Mesenchymal stem cell of the bone marrow (primary cell): ENCODE data around the gene CFAP70.

DNA sequence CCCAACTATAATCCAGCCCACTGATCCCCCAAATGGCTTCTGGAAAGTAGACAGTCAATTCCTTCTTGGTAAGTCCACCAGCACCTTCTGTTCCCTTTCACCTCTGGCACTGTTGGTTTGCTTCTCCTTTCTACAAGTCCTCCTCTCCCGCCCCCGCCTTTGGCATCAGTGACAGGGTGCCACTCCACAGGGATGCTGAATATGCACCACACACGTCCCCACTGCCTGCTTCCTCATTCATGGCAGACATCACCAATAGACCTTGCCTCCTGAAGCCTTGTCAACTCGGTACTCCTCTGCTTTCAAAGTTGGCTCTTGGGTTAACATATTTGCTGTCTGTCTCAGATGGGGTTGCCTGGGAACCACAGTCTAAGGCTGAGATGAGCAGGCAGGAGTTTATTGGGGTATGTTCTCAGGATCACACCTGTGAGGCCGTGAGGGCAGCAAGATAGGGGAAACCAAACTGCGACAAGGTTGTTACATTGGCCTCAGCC lies 7.2 kb upstream of the PSAP start:
- CAGE, long polyA plus RNA: no peak

DNA sequence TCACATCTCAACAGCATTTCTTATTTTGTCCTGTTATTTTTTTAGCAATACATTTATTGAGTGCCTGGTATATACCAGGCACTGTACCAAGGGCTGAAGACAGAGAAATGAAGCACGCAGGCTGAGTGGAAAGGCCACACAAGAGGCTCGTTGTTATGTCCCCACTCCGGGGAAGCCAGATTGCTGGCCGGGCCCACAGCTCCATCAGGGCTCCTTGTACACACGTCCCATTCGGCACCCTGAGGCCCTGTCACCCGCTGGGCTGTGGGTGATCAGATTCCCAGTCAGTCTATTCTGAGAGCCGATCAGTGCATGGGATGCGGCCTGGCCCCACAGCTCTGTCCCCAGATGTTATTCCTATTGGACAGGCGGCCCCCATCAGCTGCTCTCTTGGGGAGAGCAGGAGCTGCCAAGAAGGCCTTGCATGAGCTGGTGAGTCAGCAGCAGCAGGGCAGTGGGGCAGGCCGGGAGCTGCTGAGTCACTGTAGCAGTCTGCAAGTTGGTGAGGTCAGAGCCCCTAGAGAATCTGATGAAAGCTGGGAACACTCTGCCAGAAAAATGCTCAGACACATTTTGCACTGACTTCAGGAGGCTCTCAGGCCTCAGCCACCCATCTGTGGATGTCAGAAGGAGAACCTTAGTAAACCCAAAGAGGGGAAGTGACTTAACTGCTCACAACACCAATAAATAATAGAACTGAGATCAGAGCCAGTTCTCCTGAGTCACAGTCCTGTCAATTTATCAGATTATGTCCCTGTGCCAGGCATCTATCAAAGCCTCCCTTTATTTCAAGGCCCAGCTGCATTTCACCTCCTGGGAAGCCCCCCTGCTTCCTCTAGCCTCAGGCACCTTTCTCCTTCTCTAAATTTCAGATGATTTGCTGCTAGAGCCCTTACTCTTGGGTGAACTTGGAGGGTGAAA lies 9.4 kb upstream of the PSAP start:
- CAGE, long polyA plus RNA: no peak

GRCh38 chr10:71868069-71868794 lies 17.2 kb upstream of the PSAP start:
- CAGE, long polyA plus RNA: no peak

DNA sequence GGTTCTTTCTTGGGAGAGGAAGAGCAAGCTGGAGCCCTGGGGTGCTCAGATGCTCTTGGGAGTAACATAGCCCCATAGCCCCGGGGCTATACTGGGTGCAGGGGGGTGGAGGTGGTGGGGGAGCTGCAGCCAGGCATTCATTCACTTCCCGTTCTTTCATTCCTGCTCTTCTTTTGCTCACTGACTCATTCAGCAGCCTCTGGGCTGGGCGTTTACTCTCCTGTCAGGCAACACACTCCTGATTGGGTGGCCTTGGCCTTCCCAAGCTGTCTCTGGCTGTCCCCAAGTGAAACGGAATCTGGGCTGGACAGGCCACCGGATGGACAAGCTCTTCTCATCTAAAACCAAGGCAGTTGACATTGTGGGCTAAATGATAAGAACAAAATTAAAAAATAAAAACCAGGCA lies 34.6 kb downstream of the CHST3 start:
- CAGE, long polyA plus RNA: no peak

GRCh38 chr10:72063595-72064358 lies 24.6 kb downstream of the SPOCK2 start:
- CAGE, long polyA plus RNA: no peak

GRCh38 chr10:72067628-72068276 lies 20.6 kb downstream of the SPOCK2 start:
- CAGE, long polyA plus RNA: no peak

- CAGE, long polyA plus RNA: no peak
Observed at GRCh38 chr10:72254403-72254944, 19.2 kb upstream of the DDIT4 start.

DNA sequence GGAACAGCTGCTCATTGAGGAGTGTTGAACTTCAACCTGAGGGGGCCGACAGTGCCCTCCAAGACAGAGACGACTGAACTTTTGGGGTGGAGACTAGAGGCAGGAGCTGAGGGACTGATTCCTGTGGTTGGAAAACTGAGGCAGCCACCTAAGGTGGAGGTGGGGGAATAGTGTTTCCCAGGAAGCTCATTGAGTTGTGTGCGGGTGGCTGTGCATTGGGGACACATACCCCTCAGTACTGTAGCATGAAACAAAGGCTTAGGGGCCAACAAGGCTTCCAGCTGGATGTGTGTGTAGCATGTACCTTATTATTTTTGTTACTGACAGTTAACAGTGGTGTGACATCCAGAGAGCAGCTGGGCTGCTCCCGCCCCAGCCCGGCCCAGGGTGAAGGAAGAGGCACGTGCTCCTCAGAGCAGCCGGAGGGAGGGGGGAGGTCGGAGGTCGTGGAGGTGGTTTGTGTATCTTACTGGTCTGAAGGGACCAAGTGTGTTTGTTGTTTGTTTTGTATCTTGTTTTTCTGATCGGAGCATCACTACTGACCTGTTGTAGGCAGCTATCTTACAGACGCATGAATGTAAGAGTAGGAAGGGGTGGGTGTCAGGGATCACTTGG lies 1.5 kb downstream of the DDIT4 start:
- CAGE, long polyA plus RNA: no peak

- CAGE, long polyA plus RNA: no peak
Observed at GRCh38 chr10:72277159-72277263, 3.3 kb downstream of the DDIT4 start.

DNA sequence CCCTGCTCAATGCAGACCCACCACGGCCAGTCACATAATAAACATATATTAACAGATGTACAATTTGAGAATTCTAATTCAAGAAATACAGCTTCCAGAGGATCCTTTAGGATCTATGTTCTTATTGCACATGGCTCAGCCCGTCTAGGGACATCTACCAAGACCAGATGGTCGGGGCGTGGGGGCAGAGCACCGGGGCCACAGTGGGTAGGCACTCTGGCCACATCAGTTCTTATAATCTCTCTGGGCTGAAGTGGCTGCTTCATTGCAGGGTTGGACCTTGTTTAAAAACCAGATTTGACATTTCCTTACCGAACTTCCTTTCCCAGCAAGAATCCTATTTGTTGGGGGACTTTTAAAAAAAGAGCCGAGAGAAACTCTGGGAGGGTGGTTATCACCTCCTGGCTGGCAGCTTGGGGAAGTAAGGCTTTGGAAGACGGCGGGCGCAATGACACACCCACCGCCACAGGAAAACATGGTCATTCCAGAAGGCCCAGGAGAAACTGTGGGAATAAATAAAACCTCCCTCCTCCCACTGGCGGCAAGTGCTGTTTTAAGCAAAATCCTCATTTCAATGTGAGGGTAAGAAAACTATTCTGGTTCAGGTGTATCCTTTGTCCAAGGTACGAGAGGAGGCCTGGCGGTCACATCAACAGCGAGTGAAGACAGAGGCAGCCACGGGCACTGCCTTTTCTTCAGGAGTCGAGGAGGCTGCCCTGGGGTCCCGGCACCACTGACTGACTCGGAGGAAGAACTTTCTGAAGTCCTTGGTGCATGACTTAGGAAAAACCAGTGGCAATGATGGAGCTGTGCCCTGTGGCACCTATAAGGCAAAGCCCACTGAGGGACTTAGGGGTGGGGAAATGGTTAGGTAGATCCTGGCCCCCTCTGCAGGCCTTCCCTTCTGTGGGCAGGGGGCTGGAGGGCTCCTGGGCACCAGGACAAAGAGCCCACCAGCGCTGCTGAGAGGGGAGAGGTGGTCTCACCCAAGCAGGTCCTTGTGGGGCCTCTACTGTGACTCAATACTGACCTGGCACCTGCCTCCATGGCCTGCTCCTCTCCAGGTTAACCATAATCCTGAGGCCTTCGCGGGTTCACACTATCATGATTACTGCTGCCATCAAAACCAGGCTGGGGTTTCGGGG lies 21.5 kb downstream of the DNAJB12 start:
- CAGE, long polyA plus RNA: no peak

- CAGE, long polyA plus RNA: no peak
Observed at GRCh38 chr10:72693039-72693199, 976 bp downstream of the MCU start.

DNA sequence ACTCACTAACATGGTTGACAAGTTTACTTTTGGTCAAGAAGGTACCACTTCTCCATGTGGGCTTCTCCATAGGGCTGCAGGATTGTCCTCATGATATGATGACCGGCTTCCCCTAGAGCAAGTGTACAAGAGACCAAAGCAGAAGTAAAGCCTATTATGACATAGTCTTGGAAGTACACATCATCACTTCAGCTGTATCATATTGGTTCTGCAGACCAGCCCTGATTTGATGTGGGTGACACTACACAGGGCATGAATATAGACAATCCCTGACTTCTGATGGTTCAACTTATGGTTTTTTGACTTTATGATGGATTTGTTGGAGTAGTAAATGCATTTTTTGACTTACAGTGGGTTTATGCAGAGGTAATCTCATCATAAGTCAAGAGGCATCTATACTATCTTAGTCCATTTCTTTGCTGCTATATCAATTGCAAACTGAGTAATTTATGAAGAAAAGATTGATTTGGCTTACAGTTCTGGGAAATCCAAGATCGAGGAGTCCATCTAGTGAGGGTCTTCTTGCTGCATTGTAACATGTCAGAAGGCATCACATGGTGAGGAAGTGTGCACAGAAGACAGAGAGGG lies 45.6 kb upstream of the OIT3 start:
- CAGE, long polyA plus RNA: no peak

DNA sequence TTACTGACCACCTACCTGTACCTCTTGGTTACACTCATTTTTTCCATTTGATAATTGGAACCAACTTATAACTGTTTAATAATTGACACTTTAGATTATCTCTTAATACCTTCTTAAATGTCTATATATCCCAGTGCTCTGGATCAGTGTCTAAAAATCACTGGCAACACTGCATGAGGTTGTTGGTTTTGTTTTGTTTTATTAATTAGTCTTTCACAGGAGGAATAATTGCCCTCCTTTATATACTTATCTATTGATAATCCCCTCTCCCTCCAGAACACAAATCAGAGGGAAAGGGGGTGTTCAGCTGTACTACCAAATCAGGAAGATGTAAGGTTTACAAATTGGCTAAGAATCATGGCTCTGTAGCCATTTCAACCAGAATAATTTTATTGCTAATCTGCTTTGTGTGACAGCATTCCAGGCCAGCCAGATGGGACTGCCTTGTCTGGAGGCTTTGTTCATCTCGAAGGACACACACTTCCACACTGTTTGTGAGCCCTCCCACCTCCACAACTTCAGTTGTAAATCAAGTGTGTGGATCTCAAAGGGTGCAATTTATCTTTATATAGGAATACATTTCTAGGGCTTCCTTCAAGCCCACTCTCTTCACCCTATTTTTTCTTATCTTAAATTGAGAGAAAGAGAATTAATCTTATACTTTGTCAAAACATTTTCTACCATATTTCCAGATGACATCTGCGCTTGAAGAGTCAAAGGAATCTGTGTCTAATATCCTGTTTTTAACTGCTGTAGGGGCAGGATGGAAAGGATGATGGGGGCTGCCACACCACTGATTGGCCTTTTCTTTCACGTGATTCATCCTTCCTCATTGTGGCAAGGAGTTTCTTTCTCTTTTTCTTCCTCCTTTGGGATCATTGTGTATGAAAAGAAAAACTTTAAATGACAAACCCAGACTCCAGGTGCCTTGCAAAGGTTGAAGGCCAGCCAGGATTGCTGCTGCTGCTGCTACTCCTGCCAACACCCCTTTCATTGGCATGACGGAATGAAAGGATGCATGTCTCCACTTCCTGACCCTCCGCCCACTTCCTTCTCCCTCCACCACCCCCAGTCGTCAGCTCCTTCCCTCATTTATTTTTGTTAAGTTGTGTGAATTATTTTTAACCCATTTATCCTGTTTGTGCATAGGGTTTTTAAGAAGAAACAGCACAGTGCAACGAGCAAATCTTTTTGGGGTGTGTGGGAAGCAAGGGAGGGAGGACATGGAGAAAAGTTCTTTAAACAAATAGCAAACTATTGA lies 6.8 kb upstream of the OIT3 start:
- CAGE, long polyA plus RNA: no peak

DNA sequence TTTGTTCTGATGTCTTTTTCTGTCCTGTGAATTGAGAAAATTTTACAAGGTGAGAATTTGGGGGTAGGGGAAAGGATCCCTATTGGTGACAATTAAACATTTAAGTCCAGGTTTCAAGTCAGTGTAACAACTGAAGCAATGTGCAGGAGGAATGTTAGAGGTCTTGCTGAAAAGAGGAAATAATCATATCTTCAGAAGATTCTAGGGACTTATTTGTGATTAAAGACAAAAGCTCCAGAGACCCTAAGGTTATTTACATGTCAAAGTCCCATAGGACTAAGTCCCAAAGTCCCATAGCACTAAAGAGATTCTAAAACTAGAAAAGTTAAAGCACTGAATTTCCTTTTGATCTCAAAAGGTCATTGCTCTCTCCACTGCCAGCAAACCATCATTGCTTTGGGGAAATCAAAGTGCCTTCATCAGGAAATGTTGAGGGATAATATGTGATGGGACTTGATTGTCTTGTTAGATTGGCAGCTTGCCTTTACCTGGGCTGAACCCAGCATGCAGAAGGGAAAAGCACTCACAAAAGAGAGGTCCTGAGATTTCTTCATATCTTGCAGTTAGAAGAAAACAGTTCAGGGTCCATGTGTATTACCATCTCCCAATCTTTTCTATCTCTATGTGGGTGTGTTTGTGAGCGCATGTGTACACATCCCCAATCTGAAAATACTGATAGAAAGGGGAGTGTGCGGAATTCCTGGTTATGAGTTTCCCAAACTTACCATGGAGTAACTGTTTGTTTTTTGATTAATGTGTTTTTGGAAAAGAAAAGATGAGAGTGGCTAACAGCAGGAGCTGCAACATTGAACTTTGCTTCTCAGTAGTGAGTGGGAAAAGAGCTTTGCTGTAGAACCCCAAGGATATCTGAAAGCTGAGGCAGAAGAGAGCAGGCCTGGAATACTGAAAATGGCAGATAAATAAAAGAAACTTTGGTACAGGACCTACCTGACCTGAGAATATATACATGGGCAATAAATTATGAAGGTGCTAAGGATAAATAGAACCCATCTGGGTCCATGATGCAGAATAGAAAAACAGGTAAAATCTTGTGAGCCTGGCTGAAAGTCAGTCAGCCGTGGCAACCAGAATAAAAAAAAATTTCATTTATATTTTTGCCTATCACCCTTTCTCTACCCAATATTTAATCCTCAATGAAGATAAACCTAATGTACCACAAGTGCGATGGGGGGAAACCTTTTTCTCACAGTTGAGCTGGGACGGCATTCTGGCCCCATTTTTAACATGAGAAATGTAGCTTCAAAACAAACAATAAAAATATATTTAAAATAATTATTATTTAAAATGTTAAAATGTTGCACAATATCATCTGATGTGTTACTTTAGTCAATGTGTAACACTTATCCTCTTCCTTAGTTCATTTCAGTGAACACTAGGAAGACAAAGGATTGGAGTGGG lies 22.1 kb downstream of the NUDT13 start:
- CAGE, long polyA plus RNA: no peak

GRCh38 chr10:73357951-73359014 lies at the start of gene CFAP70:
TSS of gene CFAP70 (minus strand) at chr10:73358864.
- CAGE, long polyA plus RNA: no peak

- CAGE, long polyA plus RNA: no peak
Observed at GRCh38 chr10:73589433-73589995, 1.6 kb downstream of the USP54 start.

GRCh38 chr10:73625269-73626212 lies 15.7 kb downstream of the MYOZ1 start:
- CAGE, long polyA plus RNA: no peak

DNA sequence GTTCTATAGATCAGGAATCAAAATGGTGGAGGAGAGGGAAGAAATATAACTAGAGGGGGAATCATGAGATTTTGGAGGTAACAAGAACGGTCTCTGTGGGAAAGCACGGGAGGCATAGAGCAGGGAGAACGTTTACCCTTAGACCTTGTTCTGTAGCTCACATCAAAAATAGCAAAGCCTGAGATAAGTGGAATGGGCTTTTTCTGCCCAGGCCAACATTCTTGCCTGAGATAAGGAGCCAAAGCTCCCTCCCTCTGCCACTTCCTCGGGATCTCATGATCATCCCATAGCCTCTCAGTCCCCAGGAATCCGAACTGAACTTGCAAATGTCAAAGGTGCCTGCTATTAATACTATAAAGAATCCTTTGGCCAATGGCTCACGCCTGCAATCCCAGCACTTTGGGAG lies 4.4 kb downstream of the SYNPO2L start:
- CAGE, long polyA plus RNA: no peak

DNA sequence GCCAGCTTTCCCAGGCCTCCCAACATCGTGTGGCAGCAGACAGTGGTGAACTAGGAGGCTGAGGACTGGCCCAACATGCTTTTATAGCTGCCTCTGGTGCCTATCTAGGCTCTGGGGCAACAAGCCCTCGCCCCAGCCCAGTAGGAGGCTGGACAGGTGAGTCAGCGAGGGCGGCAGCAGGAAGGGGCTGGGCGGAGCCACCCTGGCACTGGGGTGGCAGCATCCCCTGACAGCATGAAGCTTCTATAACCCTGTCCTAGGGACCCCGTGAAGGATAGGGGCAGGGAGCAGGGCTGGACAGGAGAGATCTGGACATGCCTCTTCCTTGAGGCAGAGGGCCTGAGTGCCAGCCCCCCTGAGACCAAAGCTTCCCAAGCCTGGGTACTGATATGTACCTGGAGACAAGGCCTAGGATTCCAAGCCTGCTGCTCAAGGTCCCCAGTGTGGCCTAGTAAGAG lies 7.9 kb upstream of the SYNPO2L start:
- CAGE, long polyA plus RNA: no peak

GRCh38 chr10:73800443-73801436 lies 10.7 kb downstream of the NDST2 start:
- CAGE, long polyA plus RNA: no peak